AG10803 (cell line): ENCODE results near the gene ATP8B1.

- RRBS, result no CpG with 5 or more reads among the region's 2 CpGs
These were observed 281.9 kb upstream of the TCF4 start for GRCh38 chr18:55869943-55870253.

GRCh38 chr18:57121325-57122321, 25.3 kb upstream of the BOD1L2 start:
- RRBS, result 4% methylated on average over 6 of the region's 42 CpGs

- RRBS, result no CpG with 5 or more reads among the region's 5 CpGs
These were observed 40.7 kb upstream of the NARS1 start for GRCh38 chr18:57662371-57662728.

DNA sequence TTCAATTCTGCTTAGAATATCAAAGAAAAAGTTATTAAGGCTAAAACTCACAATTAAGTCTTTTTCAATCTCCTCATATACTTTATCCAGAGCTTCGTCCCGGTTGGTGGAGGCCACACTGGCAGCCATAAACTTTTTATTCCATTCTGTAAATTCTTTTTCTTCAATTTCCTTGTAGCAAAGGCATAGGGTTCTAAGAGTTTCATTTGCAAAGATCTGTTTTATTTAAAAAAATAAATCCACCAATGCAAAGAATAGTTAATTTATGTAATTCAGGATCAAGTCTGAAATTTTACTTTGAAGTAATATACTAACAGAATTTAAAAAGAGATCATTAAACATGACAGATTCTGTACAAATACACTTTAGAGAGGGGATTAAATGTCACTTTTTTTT, 47.6 kb upstream of the NARS1 start:
- RRBS, result no CpG with 5 or more reads among the region's 2 CpGs

- RRBS, result no CpG with 5 or more reads among the region's 6 CpGs
These were observed 26.2 kb downstream of the ATP8B1 start for GRCh38 chr18:57776722-57777424.

- RRBS, result no CpG with 5 or more reads among the region's 6 CpGs
These were observed 22.3 kb downstream of the ATP8B1 start for GRCh38 chr18:57780679-57781390.

DNA sequence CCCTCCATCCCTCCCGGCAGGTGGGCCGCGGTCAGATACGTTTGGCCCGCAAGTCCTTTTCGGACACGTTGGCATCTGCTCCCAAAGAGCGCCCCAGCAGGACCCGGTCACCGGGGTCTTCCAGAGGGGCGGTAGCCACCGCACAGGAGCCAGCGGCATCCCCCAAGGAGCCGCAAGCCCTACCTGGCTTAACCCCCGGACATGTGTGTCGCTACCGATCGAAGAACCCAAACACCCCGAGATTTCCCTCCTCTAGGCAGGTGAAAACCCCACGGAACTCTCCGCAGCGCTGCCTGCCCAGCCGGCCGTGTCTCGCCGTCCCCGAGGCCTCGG, 670 bp downstream of the ATP8B1 start:
- RRBS, result under 1% methylated on average over 24 of the region's 28 CpGs

GRCh38 chr18:57803136-57804206, at the start of gene ATP8B1:
Gene ATP8B1, minus strand, starts transcription at chr18:57803315.
- RRBS, result 3% methylated on average over 25 of the region's 80 CpGs

- RRBS, result no CpG with 5 or more reads among the region's 11 CpGs
These were observed 3.3 kb downstream of the NEDD4L start for GRCh38 chr18:58047122-58048022.

DNA sequence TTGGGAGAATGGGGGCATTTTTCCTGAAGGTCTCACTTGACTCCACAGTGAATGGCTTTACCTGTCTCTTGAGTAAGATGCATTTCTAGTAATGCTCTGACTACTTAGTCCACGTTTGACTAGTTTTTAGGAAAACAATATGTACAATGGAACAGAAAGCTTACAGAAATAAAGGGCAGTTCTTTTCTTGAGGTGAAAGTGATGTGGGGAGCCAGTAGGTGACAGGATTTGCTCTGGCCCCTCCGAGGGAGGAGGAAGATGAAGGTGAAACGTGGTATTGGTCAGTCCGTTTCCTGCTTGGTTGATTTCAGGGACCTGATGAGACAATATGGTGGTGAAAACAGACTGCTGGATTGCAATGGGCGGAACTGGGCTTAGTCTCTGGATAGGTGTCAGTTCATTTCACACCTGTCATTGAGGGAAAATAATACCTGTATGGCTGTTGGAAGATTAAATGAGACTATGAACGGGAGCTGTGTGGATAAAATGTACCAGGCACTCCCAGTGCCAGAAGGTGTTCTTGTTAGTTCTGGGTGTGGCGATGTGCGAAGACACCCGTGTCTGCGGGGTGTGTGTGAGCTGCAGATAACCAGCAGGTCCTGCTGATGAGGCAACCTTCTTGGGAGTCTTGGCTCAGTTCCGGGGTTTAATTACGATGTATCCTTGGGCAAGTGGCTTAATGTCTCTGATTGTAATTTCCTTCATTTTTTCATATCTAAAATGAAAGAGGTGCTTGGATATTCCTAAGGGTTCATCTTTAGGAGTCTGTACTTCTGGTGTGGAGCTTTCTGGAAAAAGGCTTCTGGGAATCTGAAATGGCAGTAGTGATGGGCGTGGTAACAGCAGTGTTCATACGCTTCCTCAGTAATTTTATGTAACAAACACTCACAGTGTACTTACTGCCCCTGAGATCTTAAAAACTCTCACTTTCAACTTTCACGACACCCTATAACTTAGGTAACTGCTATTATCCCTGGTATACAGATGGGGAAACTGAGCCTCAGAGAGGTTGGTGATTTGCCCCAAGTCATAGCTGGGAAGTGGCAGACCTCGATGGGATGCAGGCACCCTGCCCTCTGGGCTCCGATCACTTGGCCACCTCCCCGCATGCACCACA, 34.9 kb downstream of the NEDD4L start:
- RRBS, result no CpG with 5 or more reads among the region's 18 CpGs

GRCh38 chr18:58254799-58255730, 211.0 kb downstream of the NEDD4L start:
- RRBS, result no CpG with 5 or more reads among the region's 26 CpGs

DNA sequence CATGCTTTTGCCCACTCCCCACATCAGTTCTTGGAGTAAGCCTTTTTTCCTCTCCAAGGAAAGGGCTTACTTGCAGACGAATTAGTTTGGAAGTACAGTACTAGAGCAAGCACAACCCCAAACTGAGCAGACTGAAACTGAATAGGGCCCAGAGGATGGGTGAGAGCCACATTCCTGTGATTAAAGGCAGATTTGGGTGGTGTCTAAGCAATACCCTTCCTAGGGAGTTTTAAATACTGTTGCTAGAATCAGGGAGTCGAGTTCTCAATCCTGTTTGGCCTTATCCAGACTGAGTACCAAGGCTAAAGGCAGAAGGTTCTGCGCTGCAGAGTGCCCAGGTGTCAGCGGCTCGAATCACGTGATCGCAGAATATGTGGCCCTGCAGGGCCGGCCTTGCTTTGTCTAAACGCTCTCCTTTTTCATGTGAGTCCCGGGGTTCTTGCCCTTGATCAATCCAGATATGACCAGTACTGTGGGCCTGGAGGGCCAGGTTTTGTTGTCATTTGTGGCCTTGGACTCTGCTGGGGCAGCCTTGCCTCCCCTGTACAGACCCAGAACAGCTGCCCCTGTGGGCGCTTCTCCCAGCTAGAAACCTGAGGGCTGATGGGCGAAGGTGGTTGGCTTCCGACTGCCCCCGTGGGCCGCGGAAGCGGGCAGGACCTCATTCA, 225.2 kb downstream of the ALPK2 start:
- RRBS, result no CpG with 5 or more reads among the region's 17 CpGs

DNA sequence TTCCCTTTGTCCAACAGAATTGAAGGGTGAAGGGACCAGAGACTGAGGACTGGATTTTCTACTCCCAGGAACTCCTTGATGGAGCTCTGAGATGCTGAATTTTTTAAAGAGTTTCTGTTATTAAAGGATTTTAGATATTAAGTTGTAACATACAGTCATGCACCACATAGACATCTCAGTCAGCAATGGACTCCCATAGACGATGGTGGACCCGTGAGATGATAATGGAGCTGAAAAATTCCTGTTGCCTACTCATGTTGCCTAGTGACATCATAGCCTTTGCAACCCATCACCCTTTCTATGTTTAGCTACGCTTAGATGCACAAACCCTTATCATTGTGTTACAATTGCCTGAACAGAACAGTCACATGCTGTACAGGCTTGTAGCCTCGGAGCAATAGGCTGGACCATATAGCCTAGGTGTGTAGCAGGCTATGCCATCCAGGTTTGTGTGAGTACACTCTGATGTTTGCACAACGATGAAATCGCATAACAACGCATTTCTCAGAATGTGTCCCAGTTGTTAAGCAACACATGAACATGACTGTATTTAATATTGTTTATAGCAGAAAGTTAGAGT, 221.7 kb downstream of the ALPK2 start:
- RRBS, result no CpG with 5 or more reads among the region's 7 CpGs

DNA sequence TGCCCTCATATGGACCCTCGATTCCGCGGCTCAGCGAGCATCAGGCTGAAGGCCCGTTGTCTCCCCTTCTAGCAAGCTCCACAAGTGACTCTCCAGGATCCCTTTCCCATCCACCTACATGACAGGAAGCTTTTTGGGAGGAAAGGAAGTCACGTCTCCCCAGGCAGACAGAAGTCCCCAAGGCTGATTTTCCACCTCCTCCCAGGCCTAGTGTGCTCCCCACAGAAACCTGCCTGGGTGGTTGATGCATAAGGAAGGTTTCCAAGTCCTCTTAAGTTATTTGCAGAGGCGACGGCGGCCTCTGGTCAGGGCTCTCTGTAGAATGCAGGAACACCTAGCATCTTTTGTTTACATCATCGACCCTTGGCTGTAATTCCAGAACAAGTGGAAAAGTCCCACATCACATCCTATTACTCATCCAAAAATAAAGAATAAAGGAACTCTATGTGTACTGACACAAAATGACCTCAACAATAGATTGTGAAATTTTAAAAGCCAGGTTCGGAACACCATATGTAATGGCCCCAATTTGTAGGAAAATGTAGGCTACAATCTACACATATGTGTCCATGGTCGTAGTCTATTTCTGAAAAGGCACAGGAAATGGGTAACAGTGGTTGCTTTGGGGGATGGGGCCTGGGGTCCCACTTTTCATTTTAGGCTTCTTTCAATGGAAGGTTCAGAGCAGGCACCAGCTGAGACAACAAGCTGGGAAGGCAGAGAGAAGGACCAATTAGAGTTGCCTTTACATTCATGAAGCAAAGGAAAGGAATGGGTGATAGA, 211.1 kb downstream of the ALPK2 start:
- RRBS, result no CpG with 5 or more reads among the region's 12 CpGs

GRCh38 chr18:58429530-58429882, 199.4 kb downstream of the ALPK2 start:
- RRBS, result no CpG with 5 or more reads among the region's 5 CpGs

DNA sequence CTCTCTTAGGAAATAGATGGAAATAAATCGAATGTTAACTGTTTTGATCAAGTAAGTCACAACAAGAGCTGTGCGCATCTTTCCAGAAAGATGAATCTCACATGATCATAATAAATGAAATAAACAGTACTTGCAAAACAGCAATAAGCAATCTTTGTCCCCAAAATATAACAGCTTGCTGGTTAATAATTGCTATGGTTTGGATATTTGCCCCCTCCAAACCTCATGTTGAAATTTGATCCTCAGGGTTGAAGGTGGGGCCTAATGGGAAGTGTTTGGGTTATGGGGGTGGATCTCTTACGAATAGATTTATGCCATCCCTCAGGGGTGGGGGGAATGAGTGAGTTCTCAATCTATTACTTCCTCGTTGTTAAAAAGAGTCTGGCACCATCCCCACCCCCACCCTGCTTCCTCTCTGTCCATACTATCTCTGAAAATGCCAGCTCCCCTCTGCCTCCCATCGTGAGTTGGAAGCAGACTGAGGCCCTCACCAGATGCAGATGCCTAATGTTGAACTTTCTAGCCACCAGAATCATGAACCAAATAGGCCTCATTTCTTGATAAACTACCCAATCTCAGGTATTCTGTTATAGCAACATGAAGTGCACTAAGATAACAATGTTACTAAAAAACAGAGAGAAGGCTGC, 90.3 kb downstream of the ALPK2 start:
- RRBS, result no CpG with 5 or more reads among the region's 5 CpGs

DNA sequence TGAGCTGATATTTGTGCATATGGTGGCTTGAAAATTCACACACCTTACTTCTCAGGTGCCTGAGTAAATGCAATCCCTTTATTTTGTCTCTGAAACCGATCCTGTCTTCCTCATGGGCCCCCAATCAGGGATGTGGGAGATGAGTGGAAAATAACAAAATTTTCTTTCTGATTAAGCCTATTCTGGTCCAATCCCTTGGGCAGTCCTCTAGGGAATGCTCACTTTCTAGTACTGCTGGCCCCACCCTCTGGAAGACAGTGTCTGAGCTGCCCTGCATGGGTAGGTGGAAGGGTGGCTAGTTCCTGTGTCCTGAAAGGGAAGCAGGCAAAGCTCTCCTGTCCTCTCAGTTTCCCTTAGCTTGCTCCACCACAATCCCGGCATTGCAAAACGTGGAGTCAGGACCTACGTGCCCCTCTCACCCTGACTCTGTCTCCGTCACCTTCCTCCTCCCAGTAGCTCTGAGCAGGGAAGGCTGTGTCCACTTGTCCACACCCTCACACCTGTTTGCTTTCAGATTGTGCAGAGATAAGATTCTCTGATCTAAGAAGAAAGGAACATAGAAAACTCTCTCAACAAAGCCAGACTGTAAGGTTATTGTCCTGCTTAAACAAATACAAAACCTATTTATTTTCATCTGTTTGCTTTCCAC, 79.2 kb downstream of the ALPK2 start:
- RRBS, result no CpG with 5 or more reads among the region's 5 CpGs

GRCh38 chr18:58615382-58616269, 13.3 kb downstream of the ALPK2 start:
- RRBS, result no CpG with 5 or more reads among the region's 4 CpGs

GRCh38 chr18:58721650-58722247, 50.5 kb downstream of the MALT1 start:
- RRBS, result no CpG with 5 or more reads among the region's 9 CpGs

- RRBS, result 3% methylated on average over 12 of the region's 28 CpGs
These were observed 96.3 kb upstream of the ZNF532 start for GRCh38 chr18:58768406-58768761.